Fibroblast of villous mesenchyme (primary cell): ENCODE measurements around a stretch of chr15.

GRCh38 chr15:37122494-37122967, 22.2 kb upstream of the MEIS2 start:
- CAGE, long polyA plus RNA = no peak

- CAGE, long polyA plus RNA = no peak
Measured at GRCh38 chr15:38073477-38073959, 139.1 kb downstream of the TMCO5A start.

GRCh38 chr15:38129433-38130218, 123.0 kb upstream of the SPRED1 start:
- CAGE, long polyA plus RNA = no peak

- CAGE, long polyA plus RNA = no peak
Measured at GRCh38 chr15:38325811-38326276, 73.2 kb downstream of the SPRED1 start.

GRCh38 chr15:38397867-38398542, 55.9 kb upstream of the FAM98B start:
- CAGE, long polyA plus RNA = no peak

DNA sequence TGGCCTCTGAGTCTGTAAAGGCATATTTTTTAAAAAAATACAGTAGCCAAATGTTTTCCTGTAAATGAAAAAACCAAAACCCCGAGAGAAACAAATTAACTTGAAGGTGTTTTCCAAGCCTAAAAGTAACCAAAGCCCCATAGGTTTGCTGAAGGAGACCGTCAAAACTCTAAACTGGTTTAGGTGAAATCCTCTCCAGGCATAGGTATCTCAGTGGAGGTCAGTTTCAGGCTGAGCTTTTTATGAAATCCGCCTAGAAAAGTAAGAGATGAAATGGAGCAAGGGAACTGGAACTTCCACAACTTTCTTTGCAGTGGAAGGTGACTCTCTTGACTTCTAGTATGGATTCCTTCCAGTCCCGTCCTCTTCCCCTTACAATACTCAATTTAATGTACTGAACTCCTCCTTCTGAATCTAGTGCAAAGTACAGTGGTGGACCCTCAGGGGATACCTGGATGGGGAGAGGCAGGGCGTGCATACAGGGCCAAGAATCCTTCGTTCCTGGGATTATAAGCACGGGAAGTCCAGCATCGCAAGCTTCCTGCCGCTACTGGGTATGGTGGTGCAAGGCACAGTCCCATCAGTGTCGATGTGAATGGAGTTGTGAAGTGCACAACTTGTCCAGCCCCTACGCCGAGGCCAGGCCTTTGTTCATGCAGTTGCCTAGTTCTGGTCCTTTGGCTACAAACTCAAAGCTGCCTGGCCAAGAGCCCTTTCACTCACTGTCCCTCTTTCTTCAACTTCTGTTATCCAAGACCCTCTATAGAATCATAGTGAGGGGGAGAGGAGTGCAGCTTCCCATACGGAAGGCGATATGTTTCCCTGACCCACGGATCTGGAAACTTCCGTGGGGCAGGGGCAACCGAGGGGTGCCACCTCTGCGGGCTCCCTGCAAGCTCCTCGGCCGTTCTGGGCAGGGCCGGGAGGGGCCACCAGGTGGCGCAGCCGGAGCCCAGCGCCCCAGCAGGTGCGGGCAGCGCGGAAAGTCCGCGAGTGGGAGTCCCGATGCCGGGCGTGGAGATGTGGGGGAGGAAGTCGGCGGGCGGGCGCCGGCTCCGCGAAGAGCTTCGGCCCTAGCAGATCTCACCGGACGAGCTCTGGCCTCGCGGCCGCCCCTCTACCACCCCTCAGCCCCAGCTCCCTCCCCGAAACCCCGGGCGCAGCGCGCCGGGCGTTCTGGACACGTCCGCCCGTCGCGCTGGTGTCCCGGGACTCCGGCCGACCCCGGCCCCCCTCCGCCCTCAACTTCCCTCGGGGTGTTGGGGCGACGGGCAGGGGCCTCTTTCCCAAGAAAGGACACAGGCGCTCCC, 900 bp downstream of the RASGRP1 start:
- CAGE, long polyA plus RNA = no peak

DNA sequence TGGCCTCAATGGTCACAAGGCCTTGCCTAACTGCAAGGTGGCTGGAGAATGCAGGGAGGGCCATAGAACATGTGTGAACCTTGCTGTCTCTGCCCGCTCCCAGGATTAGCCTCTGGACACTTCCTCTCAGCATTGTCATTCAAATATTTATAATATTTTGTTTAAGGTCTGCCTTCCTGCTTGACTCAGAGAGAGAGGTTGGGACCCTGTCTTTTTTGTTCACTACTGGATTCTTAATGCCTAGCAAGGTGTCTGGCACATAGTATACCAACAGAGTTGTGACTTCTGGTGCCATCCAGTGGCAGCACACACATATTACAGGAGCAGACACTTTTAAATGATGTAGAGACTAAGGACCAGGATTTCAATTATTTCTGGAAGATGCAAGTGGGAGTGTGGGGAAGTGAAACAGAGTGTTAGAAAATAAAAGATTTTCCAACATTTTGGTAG, 118.9 kb upstream of the RASGRP1 start:
- CAGE, long polyA plus RNA = no peak

DNA sequence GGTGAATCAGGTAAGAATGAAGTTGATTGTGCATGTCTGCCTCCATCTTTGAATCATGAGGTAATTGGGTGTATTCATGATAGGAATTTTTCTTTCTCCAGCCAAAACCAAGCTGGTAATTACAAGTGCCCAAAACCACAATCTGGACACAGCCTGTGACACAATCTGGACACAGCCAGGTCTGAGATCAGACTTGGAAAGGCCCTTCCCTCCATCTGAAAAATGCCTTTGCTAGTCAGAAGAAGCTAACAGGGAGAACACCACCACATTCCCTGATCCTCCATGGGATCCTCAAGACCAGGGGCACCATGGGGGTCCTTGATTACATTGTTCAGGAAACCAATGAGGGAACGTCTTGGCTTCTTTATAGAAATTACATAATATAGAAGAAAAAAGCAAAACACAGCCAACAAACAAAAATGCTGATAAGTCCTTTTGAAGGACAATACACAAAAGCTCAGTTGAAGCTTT, 338.4 kb upstream of the THBS1 start:
- CAGE, long polyA plus RNA = no peak

DNA sequence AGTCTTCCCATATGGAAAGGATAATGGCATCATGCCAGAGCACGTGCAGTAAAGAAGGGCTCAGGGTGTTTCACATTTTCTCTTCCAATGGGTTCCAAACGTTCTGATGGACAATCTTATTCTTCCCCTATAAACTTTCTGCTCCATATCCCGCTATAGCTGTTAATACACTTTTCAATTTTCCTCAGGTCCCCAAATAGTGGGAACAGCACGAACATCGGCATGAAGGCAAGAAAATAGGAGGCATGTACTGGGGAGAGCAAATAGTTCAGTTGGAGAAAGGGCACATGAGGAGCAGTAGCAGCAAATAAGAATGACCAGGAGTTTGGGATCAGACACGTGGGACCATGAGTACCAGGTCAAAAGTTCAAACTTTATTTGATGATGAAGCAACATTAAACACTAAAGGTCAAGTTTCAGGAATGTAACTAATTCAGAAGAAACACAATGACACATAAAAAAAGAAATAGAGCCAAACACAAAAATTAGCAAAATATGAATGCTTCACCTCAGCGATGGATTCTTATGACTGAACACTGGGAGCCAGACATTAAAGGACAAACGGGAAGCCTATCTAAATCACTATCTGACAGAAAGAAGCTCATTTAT, 217.2 kb upstream of the THBS1 start:
- CAGE, long polyA plus RNA = no peak

DNA sequence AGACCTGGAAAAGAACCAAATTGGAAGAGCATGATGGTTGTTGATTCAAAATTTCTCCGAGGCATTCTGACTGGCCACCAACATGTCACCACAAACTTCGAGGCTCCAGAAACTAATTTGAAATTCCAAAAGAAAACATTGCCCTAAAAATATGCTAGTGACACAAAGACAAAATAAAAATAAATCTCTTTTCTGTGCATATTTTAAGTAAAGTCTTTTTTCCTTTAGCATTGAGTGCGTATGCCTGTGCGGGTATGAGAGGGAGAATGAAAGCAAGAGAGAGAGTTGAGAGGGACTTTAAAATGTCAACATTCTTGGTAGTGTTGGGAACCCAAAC, 147.0 kb upstream of the THBS1 start:
- CAGE, long polyA plus RNA = no peak

GRCh38 chr15:39582125-39582864, 1.4 kb downstream of the THBS1 start:
- CAGE, long polyA plus RNA = no peak

- CAGE, long polyA plus RNA = no peak
Measured at GRCh38 chr15:39587202-39587641, 6.3 kb downstream of the THBS1 start.

GRCh38 chr15:39589129-39590096, 8.5 kb downstream of the THBS1 start:
- CAGE, long polyA plus RNA = no peak

- CAGE, long polyA plus RNA = no peak
Measured at GRCh38 chr15:39592414-39592977, 11.6 kb downstream of the THBS1 start.

- CAGE, long polyA plus RNA = no peak
Measured at GRCh38 chr15:39939495-39939694, 5.5 kb downstream of the EIF2AK4 start.

- CAGE, long polyA plus RNA = no peak
Measured at GRCh38 chr15:39993308-39993997, 45.5 kb downstream of the SRP14 start.

DNA sequence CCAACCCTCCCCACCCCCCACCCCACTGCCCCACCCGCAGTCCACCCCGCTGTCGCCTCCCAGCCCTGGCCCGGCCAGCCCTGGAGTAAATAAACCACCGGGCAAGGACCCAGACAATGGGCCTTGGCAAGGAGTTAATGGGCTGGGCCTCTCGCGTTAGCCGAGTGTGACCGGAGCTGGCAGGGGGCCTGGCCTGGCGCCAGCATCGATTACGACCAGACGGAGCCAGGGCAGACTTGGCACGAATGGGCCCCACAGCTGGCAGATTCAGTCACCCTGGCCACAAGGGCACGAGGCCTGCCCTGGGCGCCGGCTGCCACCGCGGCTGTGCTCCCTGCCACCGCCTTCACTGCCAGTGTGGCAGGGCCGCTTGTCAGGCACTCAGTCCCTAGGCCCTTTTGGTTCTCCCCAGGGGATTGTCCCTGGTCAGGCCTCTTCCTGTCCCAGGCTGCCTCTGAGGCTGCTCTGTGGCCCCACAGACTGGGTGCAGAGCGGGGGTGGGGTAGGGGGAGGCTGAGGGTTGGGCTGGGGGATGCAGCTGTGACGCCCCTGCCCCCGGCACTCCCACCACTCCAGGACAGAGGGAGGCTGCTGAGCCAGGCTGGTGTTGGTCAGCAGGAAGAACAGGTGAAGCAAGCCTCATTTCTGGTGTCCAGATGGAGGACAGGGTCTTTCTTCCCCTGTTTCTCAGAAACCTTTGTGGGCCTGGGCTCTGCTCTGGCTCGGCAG, 30.3 kb upstream of the SRP14 start:
- CAGE, long polyA plus RNA = no peak

GRCh38 chr15:40084582-40085015, 24.1 kb downstream of the BMF start:
- CAGE, long polyA plus RNA = no peak

- CAGE, long polyA plus RNA = no peak
Measured at GRCh38 chr15:40088827-40089695, 19.6 kb downstream of the BMF start.

DNA sequence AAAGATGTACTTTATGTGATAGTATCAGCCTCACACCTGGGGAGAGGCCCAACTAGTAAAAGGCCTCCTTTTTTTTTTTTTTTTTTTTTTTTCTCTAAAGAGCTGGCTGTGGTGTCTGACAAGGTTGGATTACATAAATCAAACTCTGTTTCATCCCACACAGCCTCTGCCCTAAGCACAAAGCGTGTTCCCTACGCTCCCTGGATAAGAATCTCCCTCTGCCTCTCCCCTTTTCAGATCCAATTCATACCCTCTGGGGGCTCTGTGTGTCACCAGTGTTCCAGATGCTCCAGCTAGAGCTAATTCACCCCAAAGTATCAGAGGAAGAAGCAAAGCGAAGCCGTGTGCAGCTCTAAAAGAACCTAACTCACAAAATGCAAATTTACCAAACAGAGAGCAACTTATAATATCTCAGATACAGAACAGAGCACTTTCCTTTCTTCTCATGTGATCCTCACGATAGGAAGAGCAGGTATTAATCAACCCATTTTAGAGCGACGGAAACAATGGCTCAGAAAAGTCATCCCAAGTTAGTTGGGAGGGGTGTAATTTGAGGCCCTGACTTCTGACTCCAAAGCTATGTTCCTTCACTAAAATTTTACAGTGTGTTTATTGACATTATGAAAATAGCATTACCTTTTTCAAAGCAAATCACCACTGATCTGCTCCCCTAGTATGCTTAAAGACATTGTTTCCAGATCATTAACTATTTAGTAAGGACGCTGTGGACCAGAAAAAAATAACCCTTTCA, 12.4 kb downstream of the BMF start:
- CAGE, long polyA plus RNA = no peak